REH cell (cell line): ENCODE measurements around the genes ANXA6 and CCDC69.

- PRO-cap = bidirectional peak, plus-strand start at chr5:151157525, minus-strand start at chr5:151157529; bidirectional peak, plus-strand start at chr5:151157914, minus-strand start at chr5:151157779
Observed at GRCh38 chr5:151157409-151158050, at the start of gene ANXA6. TSS of gene ANXA6 (minus strand) at chr5:151157779.

GRCh38 chr5:151174511-151175235 lies 17.1 kb upstream of the ANXA6 start:
- PRO-cap = no peak

DNA sequence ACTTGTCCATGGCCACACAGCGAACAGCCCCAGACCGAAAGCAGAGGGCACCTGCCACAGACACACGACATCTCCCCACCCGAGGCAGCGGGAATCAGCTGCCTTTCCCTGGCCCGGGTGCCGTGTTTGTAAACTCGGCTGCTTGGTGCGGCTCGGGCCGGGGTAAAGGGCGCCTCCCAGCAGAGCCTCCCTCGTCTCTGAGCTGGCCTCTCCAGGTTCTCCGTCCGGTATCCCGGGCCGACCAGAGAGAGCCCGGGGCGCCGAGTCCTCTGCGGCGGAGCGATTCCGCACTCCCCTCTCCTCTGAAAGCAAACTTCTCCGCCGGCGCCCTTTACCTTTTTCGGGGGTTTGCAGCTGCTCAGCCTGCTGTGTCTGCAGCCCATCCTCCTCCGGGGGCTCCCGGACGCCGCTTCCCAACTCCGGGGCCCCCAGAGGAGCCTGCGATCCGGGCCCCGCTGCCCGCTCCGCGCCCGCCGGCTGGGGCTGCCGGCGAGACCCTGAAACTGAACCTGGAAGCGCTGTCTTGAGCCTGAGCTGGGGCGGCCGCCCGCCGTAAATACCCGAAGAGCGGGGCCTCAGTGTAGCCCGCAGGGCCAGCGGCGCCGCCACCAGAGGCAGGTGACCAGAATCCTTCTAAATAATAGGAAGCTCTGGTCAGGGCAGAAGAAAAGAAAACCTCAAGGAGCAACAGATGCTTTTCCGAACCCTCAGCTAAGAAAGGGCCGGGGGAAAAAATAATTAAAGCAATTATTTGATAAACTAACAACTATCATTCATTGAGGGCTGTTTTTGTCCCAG lies at the start of gene CCDC69:
Gene CCDC69, minus strand, starts transcription at position 505 of the 798 bp plus-strand sequence.
- PRO-cap = unidirectional peak, minus-strand start at position 295 of the sequence; unidirectional peak, minus-strand start at position 499 of the sequence

GRCh38 chr5:151268391-151269464 lies 15.7 kb downstream of the GM2A start:
- PRO-cap = no peak

GRCh38 chr5:151595073-151595723 lies 4.1 kb upstream of the FAT2 start:
- PRO-cap = no peak

DNA sequence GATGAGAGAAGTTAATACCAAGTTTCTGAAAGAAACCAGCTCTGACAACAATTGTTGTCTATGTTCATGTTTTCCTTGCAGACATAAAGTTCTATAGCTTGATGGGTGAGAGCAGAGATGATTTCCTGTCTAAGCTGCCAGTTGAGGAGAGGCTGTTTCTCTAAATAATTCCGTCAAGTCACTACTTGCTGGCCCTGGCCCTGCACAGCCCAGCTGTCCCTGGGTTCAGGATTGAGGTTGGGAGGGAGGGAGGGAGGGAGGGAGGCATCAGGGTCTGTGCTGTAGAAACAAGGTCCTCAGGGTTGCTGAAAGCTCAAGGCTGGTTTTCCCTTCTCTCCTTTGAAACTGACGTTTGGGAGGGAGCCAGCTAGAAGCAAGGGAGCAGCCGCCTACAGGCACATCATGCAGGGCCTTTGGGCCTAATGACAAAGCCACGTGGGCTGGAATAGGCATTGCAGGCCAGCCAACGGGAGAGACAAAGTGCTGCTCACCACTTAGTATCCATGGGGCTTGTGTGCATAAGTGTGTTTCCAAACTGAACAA lies 3.8 kb downstream of the SPARC start:
- PRO-cap = no peak

DNA sequence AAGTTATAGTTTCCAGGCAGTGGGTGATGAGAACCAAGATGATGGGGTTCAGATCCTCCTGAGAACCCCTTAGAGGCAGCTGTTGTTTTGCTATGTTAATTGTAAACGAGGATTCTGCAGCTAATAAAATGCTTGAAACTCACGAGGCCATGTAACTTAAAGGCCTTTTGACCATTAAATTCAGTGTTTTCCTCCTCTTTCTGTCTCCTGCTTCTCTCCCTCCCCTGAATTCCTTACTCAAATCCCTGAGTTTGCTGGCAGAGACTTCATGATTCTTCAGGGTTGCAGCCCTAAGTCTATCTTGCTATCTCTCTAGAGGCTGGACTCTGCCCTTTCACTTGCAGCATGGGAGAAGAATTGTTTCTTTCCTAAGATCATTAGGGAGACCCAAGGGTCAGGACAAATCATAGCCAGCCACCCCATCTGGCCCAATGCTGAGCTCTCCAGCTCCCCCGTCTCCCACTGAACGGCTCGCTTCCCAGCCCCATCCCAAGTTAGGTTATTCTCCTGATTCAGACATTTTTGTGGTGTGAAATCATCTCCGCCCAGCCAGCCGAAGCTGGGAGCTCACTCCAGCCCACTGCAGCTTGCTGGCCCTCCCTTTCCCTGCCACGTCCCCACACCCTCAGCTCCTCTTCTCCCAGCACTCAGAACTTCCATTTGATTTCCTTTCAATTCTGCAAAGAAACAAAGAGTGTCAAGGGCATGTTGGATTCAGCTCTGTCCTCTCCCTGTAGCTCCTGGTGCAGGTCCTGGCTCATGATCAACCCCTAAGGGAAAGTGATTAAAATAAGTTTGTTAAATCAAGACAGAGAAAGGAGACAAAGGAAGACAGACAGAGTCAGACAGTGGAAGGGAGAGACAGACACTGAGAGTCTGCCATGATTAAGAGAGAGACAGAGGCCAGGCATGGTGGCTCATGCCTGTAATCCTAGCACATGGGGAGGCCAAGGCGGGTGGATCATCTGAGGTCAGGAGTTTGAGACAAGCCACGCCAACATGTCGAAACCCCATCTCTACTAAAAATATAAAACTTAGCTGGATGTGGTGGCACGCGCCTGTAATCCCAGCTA lies 12.4 kb upstream of the SPARC start:
- PRO-cap = no peak

- PRO-cap = no peak
Observed at GRCh38 chr5:151739832-151740877, 18.3 kb downstream of the ATOX1 start.

DNA sequence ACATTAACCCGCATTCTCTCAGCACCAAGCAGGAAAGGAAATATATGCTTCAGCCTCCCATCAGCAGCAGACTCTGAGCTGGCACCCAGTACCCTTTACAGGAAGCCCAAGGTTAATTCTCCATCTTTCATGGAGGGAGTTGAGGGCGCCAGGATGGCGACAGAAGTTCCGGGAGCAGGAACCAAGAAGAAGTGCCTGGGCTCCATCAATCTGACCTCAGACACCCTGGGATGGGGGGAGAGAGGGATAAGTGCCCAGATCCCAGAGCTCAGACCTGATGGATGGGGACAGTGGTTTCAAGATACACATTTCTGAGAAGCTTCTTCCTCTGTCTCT lies 192.4 kb downstream of the GRIA1 start:
- PRO-cap = no peak

- PRO-cap = no peak
Observed at GRCh38 chr5:154027147-154027410, 11.6 kb downstream of the FAM114A2 start.

DNA sequence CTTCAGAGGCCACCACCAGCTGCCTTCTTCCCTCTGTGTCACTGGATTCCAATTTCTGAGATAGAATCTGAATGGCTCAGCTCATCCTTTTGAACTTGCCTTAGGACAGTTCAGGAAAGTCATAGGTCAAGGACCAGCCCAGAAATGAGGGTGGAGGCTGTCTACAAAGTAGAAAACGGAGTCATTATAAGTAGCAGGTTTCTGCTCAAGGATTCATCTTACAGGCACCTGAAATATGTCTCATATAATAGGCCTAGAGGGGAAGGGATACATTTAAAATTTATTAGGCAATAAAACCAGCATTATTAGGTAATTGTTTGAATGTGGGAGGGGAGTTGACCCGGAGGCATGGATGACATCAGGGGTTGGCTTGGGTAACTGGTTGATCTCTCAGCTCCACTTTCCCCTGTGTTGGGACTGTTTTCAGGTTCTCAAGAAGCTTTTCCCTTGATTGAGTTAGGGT lies 11.9 kb upstream of the GALNT10 start:
- PRO-cap = no peak

GRCh38 chr5:154389875-154390381 lies 55.9 kb upstream of the SAP30L start:
- PRO-cap = no peak

DNA sequence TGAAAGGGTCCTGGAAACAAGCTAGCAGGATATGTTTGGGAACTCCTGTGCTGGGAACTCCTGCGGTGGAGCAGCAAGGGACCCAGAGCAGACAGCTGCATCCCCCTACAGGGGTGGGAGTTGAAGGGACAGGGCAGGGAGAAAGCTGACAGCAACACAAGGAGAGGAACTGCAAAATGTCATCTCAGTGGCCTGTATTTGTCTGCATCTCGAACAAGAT lies 47.7 kb upstream of the SAP30L start:
- PRO-cap = no peak

GRCh38 chr5:154714414-154714978 lies 40.7 kb upstream of the LARP1 start:
- PRO-cap = bidirectional peak, plus-strand start at chr5:154714787, minus-strand start at chr5:154714685

GRCh38 chr5:154810952-154811935 lies 39.2 kb downstream of the FAXDC2 start:
- PRO-cap = no peak

DNA sequence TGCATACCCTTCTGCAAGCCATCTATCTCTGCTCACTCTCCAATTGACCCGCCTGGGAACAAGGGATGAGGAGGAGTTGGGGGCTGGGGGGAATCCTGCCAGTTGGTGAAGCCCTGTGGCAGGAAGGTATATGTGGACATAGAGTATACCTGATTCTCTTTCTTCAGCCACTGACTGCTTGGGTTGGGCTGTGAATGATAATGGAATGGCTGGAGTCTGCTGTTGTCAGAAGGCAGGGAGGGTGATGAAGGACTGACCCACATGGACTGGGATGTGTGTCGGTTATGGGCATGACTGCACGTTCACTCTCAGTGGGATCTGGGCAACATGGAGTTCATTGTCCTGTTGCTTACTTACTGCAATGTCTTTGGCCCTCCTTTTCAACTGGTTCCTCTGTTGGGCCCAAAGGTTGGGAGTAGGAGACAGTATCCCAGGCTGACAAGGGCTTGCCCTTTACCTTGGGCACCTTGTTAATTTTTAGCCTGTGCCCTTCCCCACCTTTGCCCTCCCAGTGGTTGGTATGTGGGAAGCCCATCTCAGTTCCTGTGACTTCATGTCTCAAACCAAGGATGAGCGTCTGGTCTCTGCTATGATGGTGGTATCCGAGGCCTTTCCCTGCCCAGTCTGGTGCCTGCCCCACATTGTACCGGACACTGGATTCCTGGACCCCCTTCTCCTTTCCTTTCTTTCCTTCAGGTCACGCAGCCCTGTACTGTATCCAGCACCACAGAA lies 34.6 kb downstream of the FAXDC2 start:
- PRO-cap = no peak

- PRO-cap = no peak
Observed at GRCh38 chr5:154844725-154845350, 5.6 kb downstream of the FAXDC2 start.

GRCh38 chr5:155222572-155223024 lies 209.0 kb downstream of the KIF4B start:
- PRO-cap = no peak

- PRO-cap = no peak
Observed at GRCh38 chr5:156834915-156835353, 15.2 kb upstream of the PPP1R2B start.

DNA sequence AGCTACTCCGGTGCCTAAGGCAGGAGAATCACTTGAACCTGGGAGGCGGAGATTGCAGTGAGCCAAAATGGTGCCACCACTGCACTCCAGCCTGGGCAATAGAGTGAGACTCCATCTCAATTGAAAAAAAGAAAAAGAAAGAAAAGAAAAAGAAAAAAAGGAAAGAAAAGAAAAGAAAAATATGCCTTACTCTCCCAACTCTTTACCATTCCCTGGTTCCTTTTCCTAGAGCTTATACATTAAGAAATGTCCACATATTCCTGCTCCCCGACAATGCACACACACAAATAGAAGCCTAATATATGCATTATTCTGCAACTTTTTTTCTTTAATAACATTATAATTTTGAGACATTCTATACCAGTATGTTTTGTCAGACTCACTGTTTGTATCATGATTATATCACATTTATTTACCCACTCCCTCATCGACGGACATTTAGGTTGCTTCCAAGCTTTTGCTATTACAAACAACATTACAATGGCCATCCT lies 430 bp downstream of the HAVCR2 start:
- PRO-cap = no peak